Upper lobe of left lung (tissue), 5 donors: ENCODE measurements around a stretch of chr1.

DNA sequence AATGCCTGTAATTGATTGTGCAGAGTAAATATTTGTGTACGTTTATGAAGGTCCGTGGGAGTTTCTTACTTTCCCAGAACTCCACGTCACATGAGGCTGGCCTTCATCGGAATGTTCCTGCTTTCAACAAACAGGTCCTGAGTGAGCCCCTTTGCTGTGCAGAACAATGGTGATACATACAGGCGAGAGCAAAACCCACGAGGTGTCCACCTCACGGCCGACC is 2.6 kb upstream of the SIPA1L2 start:
- PRO-cap, 2 experiments, result no peak in any of the 2 experiments
- RAMPAGE, long total RNA, 4 experiments, result no peak in any of the 4 experiments

DNA sequence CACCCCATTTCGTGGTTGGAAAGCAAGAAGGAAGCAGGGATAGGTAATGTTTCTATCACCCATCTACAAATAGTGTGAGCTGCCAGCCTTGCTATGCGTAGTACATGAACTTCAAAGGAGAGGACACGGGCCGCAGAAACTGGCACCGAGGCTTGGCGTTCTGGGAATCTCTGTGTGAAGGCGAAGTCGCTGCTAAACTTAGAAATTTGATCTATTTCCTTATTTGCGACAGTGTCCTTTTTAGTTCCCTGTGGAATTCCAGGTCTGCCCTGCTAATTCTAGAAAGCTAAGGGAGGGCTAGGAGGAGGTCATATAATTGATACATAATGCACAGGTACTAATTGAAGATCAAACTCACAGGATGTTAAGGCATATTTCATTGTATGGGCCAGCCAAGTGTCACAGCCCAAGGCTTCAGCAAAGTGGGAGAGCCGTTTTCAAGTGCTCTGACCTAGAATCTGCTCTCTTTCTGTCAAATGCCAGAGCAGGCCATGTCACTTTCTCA is 49.5 kb upstream of the NTPCR start:
- PRO-cap, 2 experiments, result no peak in any of the 2 experiments
- RAMPAGE, long total RNA, 4 experiments, result no peak in any of the 4 experiments

DNA sequence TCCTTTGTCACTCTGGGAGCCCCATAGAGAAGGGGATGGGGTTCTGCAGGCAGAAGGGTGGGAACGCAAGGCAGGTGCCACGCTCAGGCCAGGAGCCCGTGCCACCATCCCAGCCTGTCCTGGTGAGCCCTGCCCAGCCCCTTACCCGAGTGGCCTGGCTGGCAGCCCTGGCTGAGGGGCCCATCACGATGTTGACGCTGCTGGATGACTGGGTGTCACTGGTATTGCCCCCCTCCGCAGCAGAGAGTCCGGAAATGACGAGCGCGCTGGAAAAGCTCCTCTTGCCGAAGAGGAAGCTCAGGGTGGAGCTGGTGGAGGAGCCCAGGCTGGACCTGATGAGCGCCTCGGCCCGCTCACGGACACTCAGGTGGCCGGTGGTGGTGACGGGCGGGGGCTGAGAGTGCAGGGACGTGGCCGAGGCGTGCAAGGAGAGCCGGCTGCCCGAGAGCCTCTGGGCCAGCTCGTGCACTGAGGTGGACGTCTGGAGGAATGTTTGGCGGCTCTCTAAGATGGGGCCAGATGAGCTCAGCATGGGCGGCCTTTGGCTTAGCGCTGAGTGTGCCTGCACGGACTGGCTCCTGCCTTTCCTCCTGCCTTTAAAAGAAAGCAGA is 35.6 kb downstream of the NTPCR start:
- PRO-cap, 2 experiments, result no peak in any of the 2 experiments
- RAMPAGE, long total RNA, 4 experiments, result start-site peak on the minus strand in 1 of 4 experiments, centred at position 540 of the sequence, 5 reads per replicate

DNA sequence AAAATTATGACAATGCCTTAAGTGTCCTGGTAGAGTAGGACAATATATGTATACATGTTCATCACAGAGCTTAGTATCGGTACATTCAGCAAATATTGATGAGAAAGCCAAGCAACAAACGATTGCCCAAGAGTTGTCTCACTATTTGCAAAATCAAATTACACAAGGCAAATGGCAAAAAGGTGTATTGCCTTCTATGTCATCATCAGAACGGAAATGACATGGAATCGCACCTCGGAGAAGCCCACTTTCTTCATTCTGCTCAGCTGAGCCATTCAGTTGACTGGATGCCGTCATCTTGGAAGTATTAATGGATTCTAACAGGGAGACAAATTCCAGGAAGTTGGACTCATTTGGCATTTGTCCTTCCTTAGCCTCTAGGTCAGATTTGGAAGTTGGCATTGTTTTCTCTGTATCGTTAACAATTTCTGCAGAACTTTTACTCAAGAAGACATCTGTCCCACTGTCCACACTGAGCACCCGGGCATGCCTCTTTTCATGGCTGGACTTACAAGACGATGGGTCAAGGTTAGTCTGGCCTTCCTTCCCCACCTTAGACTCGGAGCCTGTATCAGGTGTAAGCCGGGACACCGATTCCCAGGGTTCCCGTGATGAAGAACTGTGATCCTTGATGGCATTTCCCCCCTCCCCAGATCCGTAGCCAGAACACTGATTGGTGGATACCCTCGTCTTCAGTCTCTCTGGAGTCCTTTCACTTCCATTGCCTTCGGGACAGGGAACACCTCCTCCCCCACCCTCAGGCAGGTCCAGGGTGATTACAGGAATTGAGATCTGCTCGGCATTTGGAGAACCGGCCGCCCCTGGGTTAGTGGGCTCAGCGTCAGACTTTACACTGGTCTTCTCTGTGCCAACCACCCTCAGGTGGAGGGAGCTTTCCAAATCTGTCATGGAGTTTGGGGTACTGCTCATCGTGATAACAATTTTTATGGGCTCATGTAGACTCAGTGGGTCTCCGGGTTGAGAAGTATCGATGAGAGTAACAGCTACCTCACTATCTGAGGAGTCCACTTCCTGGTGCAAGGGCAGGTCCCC is 37.4 kb downstream of the PCNX2 start:
- PRO-cap, 2 experiments, result no peak in any of the 2 experiments
- RAMPAGE, long total RNA, 4 experiments, result no peak in any of the 4 experiments

DNA sequence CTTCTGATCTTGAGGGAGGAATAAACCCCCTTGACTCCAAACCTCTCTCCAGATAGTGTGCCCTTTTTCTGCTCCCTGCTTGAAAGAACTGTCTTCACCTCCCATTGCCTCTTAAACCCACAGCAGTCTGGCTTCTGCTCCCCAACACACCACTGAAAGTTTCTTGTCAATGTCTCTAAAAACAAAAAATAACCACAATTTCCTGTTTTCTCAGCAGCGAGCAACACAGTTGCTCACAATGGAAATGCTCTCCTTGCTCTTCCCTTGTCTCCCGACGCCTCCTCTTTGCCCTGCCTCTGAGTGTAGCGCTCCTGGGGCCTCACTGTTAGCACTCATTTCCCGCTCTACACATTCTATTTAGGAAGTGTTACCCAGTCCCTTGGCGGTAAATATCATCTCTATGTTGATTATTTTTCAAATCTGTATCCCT is 13.6 kb downstream of the PCNX2 start:
- PRO-cap, 2 experiments, result no peak in any of the 2 experiments
- RAMPAGE, long total RNA, 4 experiments, result no peak in any of the 4 experiments

- PRO-cap, 2 experiments, result peak in 1 of 2 experiments; most common plus-strand start chr1:233613645 (in 1); most common minus-strand start chr1:233613809 (in 1)
- RAMPAGE, long total RNA, 4 experiments, result start-site peak on the plus strand in 4 of 4 experiments, at chr1:233613570-233613714 at its widest, 18 to 53 reads per replicate
Observed at GRCh38 chr1:233613116-233614033, 531 bp upstream of the KCNK1 start.

- PRO-cap, 2 experiments, result no peak in any of the 2 experiments
- RAMPAGE, long total RNA, 4 experiments, result start-site peak on the minus strand in 1 of 4 experiments, at chr1:233707478-233707561 at its widest, 27 reads per replicate
Observed at GRCh38 chr1:233707158-233708239, 93.6 kb downstream of the KCNK1 start.

DNA sequence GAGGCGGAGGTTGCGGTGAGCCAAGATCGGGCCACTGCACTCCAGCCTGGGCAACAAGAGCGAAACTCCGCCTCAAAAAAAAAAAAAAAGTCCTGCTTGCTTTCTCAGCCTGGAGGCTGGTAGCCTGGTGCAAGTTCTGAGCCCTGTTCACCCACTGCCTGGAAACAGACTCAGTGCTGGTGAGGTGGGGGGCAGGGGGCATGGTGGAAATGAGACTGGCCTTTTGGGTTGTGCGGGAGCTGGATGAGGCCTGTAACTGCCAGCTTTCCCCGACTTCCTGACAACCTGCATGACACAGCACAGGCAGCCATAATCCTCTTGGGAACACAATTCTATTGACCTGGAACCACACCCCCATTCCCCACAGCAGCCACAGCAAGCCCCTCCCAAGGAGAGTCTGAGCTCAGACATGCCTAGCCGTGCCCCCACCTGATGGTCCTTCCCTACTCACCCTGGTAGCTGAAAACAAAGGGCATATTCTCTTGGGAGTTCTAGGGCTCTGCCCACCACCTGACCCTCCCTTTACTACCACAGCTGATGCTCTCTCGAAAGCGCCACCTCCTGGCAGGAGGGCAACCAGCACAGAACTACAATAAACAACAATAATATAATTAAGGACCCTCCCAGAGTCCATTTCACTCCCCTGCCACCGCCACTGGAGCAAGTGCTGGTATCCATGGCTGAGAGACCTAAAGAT is 184.9 kb upstream of the COA6 start:
- PRO-cap, 2 experiments, result no peak in any of the 2 experiments
- RAMPAGE, long total RNA, 4 experiments, result no peak in any of the 4 experiments

DNA sequence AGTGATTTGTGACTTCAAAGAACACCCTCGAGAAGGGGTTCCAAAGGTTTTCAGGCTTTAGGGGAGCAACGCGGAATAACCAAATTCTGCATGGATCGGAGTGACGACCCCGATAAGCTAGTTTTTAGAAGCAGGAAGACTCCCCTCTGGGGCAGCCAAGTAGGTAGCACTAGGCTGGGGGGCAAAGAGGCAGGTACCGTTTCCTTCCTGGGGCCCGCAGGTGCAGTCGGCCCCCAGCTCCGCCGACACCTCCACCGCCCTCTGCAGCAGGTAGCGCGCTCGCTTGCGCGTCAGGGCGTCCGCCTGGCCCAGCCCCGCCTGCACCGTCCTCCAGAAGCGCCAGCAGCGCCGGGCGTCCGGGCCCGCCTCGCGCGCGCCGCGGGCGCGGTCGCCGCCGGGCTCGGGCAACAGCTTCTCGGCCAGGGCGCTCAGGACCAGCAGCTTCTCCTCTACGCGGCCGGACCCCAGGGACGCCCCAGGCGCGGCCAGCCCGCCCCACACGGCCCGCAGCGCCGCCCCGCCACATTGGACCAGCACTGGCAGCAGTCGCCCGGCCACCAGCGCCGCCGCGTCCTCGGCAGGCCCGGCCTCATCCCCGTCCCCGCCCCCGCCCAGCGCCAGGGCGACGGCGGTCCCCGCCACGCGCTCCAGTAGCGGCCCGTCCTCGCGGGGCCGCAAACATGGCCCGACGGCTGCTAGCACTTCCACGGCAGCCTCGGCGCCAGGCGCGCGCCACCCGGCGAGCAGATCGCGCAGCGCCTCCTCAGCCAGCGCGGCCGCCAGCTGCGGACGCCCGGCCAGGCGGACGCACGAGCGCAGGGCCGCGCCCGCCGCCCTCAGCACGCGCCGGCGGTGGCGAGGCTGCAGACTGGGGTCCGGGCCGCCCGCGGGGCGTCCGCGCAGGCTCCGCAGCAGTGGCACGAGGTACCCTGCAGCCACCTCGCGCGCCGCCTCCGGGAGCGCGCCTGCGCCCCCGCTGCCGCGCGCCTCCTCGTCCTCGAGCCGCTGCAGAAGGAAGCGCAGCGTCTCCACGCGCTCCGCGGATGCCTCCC is 677 bp downstream of the TARBP1 start:
- PRO-cap, 2 experiments, result peak in 2 of 2 experiments; most common plus-strand start position 333 of the sequence (in 1); most common minus-strand start position 263 of the sequence (in 1)
- RAMPAGE, long total RNA, 4 experiments, result no peak in any of the 4 experiments

- PRO-cap, 2 experiments, result no peak in any of the 2 experiments
- RAMPAGE, long total RNA, 4 experiments, result no peak in any of the 4 experiments
Observed at GRCh38 chr1:234536236-234536533, 57.2 kb upstream of the TARBP1 start.

DNA sequence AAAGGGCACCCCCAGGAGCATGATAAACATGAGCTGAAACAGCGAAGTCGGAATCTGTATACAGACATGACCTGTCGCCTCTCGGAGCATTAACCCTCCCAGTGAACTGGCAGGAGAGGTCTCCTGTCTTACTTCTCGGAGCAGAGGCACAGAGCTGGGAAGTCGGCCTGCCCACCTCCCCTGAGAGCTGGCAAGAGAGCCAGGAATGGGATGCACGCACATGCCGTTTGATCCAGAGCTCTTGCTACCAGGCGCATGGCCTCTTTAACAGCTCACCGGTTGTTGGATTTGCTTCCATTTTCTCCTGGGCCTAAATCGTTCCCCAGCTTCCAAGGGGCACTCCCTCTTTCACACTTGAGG is 59.4 kb upstream of the TARBP1 start:
- PRO-cap, 2 experiments, result no peak in any of the 2 experiments
- RAMPAGE, long total RNA, 4 experiments, result no peak in any of the 4 experiments

- PRO-cap, 2 experiments, result no peak in any of the 2 experiments
- RAMPAGE, long total RNA, 4 experiments, result no peak in any of the 4 experiments
Observed at GRCh38 chr1:234553491-234554083, 56.4 kb downstream of the IRF2BP2 start.

DNA sequence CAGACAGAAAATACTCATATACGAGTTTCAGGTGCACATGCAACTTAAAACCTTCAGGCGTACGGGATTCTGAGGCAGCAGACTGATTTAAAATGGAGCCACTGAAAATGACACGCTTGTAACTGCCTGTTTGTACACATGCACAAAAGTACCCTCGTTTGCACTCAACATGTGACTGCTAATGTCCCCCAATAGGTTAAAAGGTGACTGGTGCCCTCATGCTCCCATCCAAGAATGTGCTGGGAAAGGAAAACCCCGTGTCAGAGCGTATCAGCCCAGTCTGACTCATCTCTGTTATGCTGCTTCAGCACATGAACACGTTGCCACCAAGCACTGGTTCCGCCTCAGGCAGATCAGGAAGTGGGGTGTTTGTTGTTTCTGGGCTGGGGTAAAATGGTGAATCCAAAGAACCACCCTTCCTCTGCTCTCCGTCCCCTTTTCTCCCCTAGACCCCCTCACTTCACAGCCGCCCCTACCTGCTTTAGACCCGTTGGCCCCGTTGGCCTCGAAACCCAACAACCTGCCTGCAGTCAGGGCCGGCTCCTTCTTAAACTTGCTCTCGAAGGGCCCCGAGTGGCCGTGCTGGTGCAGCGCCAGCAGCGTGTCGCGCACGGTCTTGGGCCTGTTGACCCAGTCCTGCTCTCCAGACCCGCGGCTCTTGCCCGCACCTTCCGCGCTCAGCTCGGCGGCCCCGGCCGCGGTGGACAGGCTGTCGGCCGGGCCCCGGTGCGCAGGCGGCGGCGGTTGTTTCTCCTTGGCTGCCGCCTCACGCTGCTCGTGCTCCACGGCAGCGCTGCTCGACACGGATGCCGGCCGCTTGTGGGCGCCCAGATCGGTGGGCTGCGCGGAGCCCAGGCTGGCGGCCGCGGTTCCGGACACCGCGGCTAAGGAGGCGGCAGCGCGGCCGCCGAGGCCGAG is 1.7 kb downstream of the IRF2BP2 start:
- PRO-cap, 2 experiments, result peak in 2 of 2 experiments; most common plus-strand start position 333 of the sequence (in 1); most common minus-strand start position 236 of the sequence (in 2)
- RAMPAGE, long total RNA, 4 experiments, result start-site peak on the minus strand in 1 of 4 experiments, centred at positions 108 to 659 of the sequence, 145 to 153 reads per replicate

- PRO-cap, 2 experiments, result no peak in any of the 2 experiments
- RAMPAGE, long total RNA, 4 experiments, result no peak in any of the 4 experiments
Observed at GRCh38 chr1:234621399-234622089, 11.6 kb upstream of the IRF2BP2 start.

- PRO-cap, 2 experiments, result no peak in any of the 2 experiments
- RAMPAGE, long total RNA, 4 experiments, result no peak in any of the 4 experiments
Observed at GRCh38 chr1:234657029-234657764, 47.2 kb upstream of the IRF2BP2 start.

DNA sequence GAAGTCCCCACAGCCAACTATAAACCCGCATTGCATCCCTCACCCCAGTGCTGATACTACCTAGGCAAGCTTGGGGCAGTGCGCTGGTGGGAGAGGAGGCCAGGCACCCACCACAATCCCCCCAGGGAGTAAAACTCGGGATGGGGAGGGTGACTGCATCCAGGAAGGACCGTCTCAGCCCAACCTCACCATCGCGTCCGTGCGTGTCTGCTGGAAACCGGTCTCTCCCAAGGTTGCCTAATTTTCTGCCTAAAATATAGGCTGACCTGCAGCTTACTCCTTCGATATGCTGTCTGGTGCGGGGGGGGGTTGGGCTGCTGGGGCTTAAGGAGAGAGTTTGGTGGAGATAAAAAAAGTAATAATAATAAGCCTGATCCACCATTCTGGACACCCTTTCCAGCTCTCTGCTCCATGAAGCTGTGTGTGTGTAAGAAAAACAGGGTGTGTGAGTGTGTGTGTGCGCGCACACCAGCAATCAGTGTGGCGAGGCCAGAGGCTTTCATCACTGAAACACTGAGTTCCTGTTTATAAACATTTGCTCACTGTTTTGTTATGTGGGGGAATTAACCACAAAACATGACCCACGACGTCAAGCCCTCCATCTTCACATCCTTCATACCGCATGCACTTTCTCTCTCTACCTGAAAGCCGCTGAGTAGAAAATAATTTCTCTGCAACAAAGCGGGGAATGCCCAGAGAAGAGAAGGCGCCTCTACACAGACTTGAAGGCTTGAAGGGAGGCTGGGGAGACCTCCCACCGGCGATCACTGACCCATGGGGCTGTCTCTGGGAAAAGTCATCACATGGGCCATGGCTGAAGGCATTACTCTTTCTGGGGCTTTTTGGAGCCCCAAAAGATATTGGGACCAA is 148.7 kb upstream of the IRF2BP2 start:
- PRO-cap, 2 experiments, result no peak in any of the 2 experiments
- RAMPAGE, long total RNA, 4 experiments, result no peak in any of the 4 experiments

GRCh38 chr1:234771605-234772251 is 161.8 kb upstream of the IRF2BP2 start:
- PRO-cap, 2 experiments, result no peak in any of the 2 experiments
- RAMPAGE, long total RNA, 4 experiments, result no peak in any of the 4 experiments

- PRO-cap, 2 experiments, result no peak in any of the 2 experiments
- RAMPAGE, long total RNA, 4 experiments, result no peak in any of the 4 experiments
Observed at GRCh38 chr1:234823270-234823888, 213.4 kb upstream of the IRF2BP2 start.

DNA sequence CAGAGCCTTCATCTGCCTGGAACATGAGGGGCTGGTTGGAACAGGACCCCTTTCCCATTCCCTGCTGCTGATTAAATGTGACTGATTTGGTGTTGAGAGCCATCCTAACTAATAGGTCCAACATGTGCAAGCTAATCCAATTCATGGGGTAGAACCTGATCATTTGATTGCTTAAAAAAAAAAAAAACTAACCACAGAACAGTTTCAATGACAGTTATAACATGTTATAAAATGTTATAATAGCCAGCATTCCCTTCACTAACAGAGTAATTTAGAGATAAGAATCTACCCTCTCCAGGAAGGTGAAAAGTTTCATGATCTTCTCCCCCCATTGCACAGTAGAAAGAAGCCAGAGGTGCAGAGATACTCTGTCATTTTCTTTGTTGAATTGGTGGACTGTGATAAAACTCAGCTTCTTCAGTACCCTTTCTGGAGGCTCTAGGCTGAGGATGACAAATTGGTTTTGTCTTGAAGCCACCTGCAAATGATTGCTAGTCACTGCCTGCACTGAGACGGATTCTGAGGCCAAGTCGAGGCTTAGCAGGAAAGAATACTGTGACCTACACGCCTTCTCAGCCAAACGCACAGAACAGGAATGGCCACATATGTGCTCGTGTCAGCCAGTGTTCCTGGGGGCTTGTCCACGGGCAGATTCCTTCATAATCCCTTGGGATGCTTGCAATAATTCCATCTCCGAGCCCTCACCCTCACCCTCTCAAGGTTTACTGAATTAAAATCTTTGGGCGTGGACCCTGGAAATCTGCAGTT is 215.7 kb upstream of the IRF2BP2 start:
- PRO-cap, 2 experiments, result no peak in any of the 2 experiments
- RAMPAGE, long total RNA, 4 experiments, result no peak in any of the 4 experiments

- PRO-cap, 2 experiments, result no peak in any of the 2 experiments
- RAMPAGE, long total RNA, 4 experiments, result no peak in any of the 4 experiments
Observed at GRCh38 chr1:234836095-234836855, 226.3 kb upstream of the IRF2BP2 start.